ENCODE measurements around the genes KRTAP10-4, KRTAP10-7 and KRTAP12-1.

DNA sequence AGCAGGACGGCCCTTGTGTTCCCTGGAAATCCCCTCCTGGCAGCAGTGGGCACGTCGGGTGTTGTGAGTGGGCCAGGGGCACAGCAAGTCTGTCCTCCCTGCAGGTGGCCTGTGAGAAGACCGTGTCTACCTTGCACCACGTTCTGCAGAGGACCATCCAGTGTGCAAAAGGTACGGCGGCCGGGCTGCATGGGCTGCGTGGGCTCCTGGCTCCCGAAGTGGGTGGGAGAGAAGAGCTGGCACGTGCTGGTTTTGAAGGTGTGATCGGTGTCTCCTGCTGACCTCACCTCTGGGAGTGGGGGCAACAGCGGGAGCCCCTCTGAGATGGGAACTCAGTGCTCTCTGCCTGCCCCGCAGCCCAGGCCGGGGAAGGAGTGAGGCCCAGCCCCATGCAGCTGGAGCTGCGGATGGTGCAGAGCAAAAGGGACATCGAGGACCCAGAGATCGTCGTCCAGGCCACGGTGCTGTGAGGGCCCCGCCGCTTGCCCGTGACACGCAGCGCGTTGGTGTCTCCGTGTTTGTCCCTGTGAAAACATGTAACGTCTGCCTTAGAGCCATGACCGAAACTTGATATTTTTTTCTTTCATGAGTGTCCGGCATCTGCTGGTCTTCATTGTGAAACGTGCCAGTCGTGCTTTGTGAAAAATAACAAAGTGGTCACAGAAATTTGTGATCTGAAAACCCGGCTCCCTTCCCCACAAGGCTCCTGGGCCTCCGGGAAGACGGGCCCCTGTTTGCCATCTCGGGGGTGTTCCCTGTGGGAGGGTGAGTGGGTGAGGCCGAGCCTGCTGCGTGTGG, 20.3 kb downstream of the CSTB start:
- PRO-cap, result no peak
- RRBS, 2 experiments, result 81 to 88% methylated on average over 3 of the region's 38 CpGs

GRCh38 chr21:43757495-43758080, 18.5 kb downstream of the CSTB start:
- PRO-cap, result no peak
- RRBS, 2 experiments, result no CpG with 5 or more reads among the region's 20 CpGs

- PRO-cap, result no peak
- RRBS, 2 experiments, result 79% methylated on average over 4 of the region's 18 CpGs; no CpG with 5 or more reads in 1 of the 2 experiments
Measured at GRCh38 chr21:43972883-43973512, 39.1 kb upstream of the TRAPPC10 start.

GRCh38 chr21:44011497-44011995, 563 bp upstream of the TRAPPC10 start:
- PRO-cap, result no peak
- RRBS, 2 experiments, result under 1 to 3% methylated on average over 9 of the region's 32 CpGs

GRCh38 chr21:44021541-44022099, 9.5 kb downstream of the TRAPPC10 start:
- PRO-cap, result no peak
- RRBS, 2 experiments, result no CpG with 5 or more reads among the region's 6 CpGs

- PRO-cap, result no peak
- RRBS, 2 experiments, result no CpG with 5 or more reads among the region's 11 CpGs
Measured at GRCh38 chr21:44037518-44038062, 25.5 kb downstream of the TRAPPC10 start.

- PRO-cap, result no peak
- RRBS, 2 experiments, result no CpG with 5 or more reads among the region's 27 CpGs
Measured at GRCh38 chr21:44058686-44059332, 46.7 kb downstream of the TRAPPC10 start.

- PRO-cap, result no peak
- RRBS, 2 experiments, result no CpG with 5 or more reads among the region's 22 CpGs
Measured at GRCh38 chr21:44088728-44089133, 18.5 kb upstream of the PWP2 start.

DNA sequence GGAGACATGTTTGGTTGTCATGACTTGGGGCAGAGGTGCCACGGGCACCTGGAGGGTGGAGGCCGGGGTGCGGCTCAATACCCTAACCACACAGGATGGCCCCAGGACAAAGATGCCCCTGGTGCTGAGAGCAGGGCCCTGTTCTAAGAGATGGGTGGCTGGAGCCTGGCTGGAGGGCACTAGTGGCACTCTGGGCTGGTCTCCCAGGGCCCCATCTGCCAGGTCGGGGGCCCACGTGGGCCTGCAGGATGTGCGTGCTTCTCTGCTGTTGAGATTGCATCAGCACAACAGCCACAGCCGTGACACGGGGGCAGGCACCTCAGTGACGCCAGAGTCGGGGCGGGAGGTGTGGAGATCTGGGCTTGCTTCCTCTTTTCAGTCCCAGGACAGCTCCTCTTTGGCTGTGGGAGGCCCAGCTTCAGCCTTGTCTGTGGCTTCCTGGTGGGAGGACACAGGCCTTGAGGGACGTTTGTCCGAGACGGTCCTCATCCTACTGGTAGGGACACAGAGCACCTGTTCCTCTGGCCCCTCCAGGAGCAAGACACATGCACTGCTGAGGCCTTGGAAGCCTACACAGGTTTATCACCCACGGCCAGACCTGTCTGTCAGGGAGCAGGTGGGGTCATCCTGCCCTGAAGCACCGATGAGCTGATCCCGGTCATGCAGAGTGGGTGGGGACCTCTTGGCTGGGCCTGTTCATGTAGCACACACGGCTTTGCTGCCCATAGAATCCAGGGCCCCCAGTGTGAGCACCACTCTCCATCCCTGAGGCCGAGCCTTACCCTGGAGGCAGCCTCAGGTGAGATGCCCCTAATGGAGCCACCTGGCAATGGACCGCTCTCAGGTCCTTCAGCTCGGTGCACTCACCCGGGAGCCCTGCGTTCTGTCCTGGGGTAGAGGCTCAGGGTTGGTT, 44.4 kb downstream of the ICOSLG start:
- PRO-cap, result no peak
- RRBS, 2 experiments, result no CpG with 5 or more reads among the region's 23 CpGs

- PRO-cap, result no peak
- RRBS, 2 experiments, result no CpG with 5 or more reads among the region's 13 CpGs
Measured at GRCh38 chr21:44293821-44294020, 6.1 kb upstream of the PFKL start.

GRCh38 chr21:44316012-44316608, 16.3 kb downstream of the PFKL start:
- PRO-cap, result no peak
- RRBS, 2 experiments, result 89 to 92% methylated on average over 1 of the region's 33 CpGs

GRCh38 chr21:44328686-44329300, 10.4 kb downstream of the CFAP410 start:
- PRO-cap, result no peak
- RRBS, 2 experiments, result 81% methylated on average over 3 of the region's 25 CpGs

- PRO-cap, result no peak
- RRBS, 2 experiments, result 100% methylated on average over 2 of the region's 14 CpGs; no CpG with 5 or more reads in 1 of the 2 experiments
Measured at GRCh38 chr21:44329301-44329980, 9.7 kb downstream of the CFAP410 start.

DNA sequence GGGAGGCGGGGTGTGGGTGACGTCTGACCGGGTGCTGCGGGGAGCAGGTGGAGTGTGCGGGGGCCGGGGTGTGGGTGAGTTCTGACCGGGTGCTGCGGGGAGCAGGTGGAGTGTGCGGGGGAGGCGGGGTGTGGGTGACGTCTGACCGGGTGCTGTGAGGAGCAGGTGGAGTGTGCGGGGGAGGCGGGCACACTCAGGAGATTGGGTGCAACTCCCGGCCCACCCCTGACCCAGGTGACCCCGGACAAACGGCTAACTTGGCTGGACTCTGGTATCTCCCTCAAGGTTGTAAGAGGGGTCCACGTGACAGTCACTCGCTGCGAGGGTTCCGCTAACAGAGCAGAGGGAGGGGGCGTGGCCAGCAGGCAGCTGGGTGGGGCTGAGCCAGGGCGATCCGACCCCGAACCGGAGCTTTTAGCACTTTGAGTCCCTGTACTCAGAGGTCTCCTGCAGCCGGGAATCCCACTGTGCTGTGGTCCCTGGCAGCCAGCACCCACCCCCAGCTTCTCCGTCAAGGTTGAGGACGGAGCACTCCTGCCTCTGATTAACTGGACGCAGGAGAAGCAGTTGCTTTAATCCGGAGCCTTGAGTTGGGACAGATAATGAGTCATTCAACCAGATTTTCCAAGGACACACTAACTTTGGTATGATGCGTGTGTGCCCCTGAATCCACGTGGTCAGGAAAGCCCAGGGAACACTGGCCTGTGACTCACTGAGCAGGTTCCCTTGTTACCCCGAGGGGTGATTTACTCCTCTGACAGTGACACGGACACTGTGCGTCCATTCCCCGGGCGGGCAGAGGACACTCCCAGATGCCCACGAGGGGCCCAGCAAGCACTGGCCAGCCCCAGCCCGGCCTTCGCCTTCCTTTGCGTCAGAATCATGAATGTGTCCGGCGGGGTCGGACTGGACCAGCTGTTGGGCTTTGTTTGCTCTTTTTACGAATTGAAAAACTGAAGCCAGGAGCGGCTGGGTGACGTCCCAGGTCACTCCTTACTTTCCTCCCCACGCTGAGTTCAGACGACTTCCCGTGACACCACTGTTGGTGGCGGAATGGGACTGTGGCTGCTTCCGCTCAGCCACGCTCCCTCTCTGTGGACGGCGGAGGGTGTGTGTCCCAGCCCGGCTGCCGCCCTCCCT, 16.8 kb downstream of the TRPM2 start:
- PRO-cap, result no peak
- RRBS, 2 experiments, result 55% methylated on average over 9 to 12 of the region's 58 CpGs

- PRO-cap, result no peak
- RRBS, 2 experiments, result no CpG with 5 or more reads among the region's 26 CpGs
Measured at GRCh38 chr21:44573285-44574129, at the start of gene KRTAP10-4. Gene KRTAP10-4 (plus strand): TSS chr21:44573729.

GRCh38 chr21:44600425-44601045, at the start of gene KRTAP10-7:
Gene KRTAP10-7 (plus strand): TSS chr21:44600597.
- PRO-cap, result no peak
- RRBS, 2 experiments, result no CpG with 5 or more reads among the region's 18 CpGs

DNA sequence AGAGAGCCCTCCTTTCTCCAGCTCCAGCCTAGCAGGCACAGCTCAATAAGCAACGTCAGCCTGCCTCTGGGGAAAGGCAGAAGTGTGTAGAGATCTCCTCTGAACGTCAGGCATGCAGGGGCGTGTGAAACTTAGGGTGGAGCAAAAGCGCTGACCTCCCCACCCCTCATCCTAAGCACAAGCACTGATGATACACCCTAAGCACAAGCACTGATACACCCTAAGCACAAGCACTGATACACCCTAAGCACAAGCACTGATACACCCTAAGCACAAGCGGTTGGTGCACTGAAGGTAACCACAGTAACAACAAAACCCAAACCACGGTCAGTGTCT, 1.3 kb downstream of the KRTAP12-3 start:
- PRO-cap, result no peak
- RRBS, 2 experiments, result no CpG with 5 or more reads among the region's 6 CpGs

DNA sequence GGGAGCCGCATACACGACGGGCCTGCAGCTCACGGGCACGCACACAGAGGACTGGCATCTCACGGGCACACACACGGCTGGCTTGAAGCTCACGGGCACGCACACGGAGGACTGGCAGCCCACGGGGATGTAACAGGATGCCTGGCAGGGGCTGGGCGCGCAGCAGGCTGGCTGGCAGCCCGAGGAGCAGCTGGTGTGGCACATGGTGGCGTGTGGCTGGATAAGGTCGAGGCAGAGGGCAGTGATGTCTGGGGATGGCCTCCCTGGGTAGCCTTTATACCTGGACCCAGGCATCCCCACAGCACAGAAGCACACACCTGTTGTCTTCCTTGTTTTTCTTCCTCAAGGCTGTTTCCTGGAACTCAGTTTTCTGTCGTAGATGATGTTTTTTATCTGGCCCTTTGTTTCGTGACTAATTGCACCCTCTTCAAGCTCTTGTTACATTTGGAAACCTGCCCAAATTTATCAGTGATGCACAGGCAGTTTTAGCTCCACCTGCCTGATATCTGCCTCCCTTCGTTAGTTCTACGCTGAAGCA, at the start of gene KRTAP12-1:
KRTAP12-1 (minus strand) TSS at position 244 of the 538 bp plus-strand sequence.
- PRO-cap, result no peak
- RRBS, 2 experiments, result no CpG with 5 or more reads among the region's 20 CpGs

- PRO-cap, result no peak
- RRBS, 2 experiments, result 78 to 89% methylated on average over 6 to 8 of the region's 18 CpGs
Measured at GRCh38 chr21:44901386-44901698, 19.4 kb downstream of the ITGB2 start.

GRCh38 chr21:44907212-44907586, 13.5 kb downstream of the ITGB2 start:
- PRO-cap, result no peak
- RRBS, 2 experiments, result no CpG with 5 or more reads among the region's 6 CpGs